ENCODE measurements around a stretch of chr16.

DNA sequence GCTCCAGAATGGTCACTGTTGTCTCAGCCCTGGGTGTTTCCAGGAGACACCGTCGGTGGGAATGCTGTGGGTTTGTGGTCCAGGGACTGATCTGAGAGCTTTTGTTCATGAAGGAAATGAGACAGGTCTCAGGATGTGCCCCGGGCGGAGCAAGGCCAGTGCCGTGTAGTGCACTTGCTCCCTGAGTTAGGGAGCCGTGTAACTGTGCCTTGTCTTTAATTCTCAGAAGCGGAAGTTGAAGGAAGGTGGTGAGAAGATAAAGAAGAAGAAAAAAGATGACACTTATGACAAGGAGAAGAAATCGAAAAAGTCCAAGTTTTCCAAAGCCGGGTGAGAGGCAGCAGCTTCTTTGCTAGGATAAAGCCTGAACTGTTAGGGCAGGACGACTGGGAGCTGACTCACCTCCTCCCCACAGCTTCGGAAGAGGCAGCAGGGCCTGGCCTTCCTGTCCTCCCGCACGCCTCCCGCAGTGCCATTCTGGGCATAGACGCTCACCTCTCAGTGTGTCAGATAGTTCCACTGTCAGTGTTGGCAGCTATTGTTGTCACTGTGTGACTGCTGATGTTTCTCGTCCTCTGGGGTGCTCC, 12.5 kb downstream of the UBN1 start:
- PRO-cap, 3 experiments = no peak in any of the 3 experiments
- RAMPAGE, long total RNA = no peak

DNA sequence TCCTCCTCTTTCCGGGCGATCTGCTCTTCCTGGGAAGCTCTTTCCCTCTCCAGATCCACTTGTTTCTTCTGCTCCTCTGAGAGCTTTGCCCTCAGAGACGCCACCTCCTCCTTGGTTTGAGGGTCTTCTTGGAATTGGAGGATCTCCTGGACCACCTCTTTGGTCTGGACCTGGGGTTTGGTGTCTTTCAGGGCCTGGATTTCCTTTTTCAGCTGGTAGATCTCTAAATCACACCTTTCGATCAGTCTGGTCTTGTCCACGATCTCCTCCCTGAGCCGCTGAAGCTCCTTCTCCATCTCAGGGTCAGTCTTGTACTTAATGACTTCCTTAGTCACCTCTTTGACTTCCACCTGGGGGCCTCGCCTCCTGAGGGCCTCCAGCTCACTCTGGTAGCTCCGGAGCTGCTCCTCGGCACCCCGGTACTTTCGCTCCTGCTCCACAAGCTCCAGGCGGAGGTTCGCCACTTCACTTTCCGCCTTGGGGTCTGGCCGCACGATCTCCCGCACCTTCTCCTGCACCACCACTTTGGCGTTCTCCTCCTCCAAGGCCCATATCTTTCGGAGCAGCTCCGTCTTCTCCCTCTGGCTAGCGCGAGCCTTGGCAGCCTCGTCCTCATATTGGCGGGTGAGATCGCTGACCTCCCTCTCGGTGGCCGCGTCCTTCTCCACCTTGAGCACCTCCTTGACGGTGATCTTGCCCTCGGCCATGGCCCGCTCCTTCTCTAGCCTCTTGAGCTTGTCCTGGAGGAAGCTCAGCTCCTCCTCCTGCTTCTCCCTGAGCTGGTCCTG, 37.5 kb downstream of the UBN1 start:
- PRO-cap, 3 experiments = no peak in any of the 3 experiments
- RAMPAGE, long total RNA = no peak

DNA sequence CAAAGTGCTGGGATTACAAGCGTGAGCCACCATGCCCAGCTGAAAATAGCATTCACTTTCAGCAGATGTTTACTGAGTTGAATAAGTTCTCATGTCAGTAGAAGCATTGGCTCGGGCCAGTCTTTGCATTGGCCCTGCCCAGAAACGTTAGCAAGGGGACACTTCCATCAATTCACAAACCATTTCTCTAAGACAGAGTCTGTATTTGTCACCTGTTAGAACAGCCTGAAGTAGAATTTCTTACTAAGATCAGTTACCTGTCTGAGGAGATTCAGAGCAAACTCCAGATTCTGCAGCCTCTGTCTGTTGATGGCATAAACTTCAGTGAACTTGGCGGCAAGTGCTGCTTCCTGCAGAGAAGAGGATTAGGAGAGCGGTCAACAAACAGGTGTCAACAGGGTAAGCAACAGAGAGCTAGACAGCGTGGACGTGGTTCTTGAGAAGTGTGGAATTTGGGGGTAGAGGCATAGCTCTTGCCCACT, 39.6 kb downstream of the UBN1 start:
- PRO-cap, 3 experiments = no peak in any of the 3 experiments
- RAMPAGE, long total RNA = no peak

- PRO-cap, 3 experiments = no peak in any of the 3 experiments
- RAMPAGE, long total RNA = no peak
Measured at GRCh38 chr16:4887949-4888364, 40.7 kb downstream of the UBN1 start.

DNA sequence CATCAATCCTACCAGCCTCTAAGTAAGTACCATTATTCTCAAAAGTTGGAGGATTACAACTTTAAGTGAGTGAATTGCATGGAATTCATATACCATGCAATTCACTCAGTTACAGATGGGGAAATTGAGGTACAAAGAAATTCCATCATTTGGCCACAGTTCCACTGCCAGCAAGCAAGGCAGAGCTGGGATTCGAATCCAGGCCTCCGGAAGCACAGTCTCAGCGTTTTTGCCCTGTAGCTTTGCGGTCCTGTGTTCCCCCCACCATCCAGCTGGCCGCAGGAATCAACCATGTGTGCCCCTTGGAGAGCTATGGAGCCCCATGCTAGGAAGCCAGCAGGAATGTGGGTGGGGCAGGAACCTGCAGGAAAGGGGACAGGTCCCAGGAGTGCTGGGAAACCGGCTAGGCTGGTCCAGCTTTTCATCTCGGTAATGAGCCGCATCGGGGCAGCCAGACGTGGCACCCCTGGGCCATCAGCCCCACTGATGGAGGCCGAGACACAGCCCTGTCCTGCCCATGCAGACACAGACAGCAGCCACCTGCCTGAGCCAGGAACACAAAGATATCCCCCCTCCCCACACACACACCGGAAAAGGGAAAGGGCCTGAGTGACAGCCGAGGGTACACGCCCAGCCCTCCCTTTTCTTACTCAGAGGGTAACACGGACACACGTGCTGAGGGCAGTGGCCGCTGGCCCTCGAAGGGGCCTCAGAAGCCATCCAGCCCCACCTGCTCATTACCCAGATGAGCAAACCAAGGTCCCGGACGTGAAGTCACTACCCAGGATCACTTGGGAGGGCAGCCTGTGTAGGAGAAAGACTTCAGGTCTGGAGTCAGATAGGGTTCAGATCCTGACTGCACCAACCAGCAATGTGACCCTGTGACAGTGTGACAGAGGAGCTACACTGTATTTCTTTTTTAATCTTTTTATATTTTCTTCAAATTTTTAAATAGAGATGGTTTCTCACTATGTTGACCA, 18.2 kb downstream of the PPL start:
- PRO-cap, 3 experiments = no peak in any of the 3 experiments
- RAMPAGE, long total RNA = no peak

DNA sequence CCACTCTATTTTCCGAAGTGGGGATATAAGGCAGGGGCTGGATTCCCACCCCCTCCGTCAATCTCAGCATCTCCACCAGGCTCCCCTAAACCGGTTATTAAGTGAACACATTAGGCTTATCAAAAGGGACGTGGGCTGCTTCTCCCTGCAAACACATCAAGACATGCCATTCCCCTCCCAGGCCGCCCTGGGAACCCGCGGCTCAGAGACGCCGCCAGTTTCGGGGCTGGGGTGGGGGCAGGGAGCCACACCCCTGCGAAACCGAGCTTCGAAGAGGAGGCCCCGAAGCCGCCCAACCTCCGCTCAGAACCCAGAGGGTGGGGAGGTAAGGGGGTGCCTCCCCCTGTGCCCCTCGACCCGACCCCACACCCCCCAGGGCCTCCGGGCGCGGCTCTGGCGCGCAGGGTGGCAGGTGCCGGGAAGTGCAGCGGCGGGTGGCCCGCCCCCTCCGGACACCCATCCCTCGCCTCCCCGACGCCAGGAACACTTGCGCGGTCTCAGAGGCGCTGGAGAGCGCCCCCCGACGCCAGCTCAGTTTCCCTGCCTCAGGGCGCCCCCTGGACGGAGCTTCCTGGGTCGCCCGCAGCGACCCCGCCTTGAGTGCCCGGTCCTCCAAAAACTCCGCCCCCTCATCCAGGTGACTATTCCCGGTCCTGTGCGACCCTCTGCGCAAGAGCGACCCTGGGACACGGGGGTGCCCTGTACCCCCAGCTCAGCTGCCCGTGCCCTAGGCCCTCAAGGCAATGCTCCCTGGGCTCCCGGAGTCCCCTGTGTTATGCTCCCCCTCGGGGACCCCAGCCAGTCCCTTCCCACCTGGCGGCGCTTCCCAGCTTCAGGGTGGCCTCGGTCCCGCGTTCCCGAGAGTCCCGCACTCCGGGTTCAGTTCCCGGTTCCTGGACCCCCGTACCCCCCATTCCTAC, 704 bp downstream of the PPL start:
- PRO-cap, 3 experiments = no peak in any of the 3 experiments
- RAMPAGE, long total RNA = no peak

GRCh38 chr16:5082515-5083309, 11.1 kb downstream of the ALG1 start:
- PRO-cap, 3 experiments = no peak in any of the 3 experiments
- RAMPAGE, long total RNA = no peak

DNA sequence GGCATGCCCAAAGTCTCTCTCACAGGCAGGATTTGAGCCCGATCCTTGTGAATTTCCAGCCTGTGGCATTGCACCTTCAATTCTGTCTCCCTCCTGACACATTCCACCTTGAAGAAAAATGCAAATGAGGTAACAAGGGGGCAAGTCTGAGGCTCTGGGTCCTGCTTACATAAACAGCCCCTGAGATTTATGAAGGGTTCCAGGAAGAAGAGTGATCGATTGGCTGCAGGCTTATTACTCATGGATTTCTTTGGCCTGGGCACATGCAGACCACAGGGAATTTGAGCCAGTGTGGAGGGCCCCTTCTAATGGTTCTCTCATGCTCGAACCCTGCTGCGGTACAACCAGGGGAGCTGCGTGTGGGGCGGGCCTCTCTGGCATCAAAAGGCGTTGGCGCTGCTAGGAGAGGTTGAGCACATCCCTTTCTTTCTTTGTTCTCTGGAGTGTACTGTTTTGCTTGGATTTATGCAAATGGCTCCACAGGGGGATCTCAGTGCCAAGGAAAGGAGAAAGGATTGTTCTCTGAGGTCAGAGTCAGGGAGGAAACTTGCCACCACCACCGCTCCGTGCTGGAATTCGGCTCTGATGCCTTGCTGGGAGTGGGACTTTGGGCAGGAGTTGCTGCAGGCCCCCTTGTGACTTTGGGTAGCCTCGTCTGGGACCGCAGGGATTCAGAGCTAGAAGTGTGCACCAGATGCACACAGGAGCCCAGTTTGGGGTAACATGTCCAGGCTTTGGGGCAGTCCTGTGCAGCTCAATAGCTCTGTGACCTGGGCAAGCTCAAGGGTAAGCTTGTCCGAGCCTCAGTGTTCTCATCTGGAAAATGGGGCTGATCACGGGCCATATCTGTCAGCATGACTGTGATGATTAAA, 352.8 kb upstream of the EEF2KMT start:
- PRO-cap, 3 experiments = no peak in any of the 3 experiments
- RAMPAGE, long total RNA = no peak

DNA sequence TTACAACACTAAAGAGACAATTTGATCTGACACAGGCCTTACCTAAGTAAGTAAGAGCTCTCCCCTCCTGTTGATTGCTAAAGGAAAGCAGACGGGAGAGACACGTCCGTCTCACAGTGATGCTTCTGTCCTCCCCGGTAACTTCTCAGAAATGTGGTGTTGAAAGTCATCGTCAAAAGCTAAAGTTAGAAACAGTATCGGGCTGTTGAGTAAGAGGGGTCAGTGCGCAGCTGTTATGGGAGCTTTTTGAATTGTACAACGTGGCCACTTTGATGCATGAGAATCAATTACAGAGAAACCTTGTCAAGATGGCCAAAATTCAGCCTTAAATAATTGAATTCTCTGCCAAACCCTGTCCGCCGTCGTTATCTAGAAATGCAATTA, 1259.6 kb downstream of the TMEM114 start:
- PRO-cap, 3 experiments = no peak in any of the 3 experiments
- RAMPAGE, long total RNA = no peak

GRCh38 chr16:8113853-8114255, 476.5 kb downstream of the TMEM114 start:
- PRO-cap, 3 experiments = no peak in any of the 3 experiments
- RAMPAGE, long total RNA = no peak

- PRO-cap, 3 experiments = no peak in any of the 3 experiments
- RAMPAGE, long total RNA = no peak
Measured at GRCh38 chr16:8551314-8551889, 38.9 kb downstream of the TMEM114 start.

- PRO-cap, 3 experiments = no peak in any of the 3 experiments
- RAMPAGE, long total RNA = no peak
Measured at GRCh38 chr16:8740635-8741391, 56.6 kb downstream of the TMEM186 start.

- PRO-cap, 3 experiments = no peak in any of the 3 experiments
- RAMPAGE, long total RNA = no peak
Measured at GRCh38 chr16:8795363-8796191, 1.9 kb downstream of the TMEM186 start.

DNA sequence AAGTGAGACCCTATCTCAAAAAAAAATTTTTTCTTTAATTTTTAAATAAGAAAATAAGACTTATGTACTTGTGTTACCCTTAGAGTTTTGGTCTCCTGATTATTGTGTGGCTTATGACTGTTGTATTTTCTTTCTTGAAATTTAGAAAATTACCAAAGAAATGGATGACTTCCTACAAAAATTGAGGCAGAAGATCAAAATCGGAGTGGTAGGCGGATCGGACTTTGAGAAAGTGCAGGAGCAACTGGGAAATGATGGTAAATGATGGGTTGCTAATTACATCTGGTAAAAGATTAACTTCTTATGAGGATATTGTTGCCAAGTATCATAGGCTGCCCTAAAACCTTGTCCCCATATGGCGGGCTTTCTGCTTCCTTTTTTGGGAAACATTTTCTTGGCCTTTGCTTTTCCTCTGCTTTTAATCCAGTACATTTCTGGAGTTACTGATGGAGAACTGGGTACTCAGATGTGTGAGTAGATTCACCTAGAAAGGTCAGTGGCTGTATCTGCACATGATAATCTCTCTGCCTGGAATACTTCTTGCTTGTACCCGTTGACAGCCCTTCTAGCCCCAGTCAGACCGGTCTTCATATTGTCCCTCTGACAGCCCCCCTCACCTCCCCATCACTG, 4.1 kb downstream of the PMM2 start:
- PRO-cap, 3 experiments = no peak in any of the 3 experiments
- RAMPAGE, long total RNA = no peak

- PRO-cap, 3 experiments = no peak in any of the 3 experiments
- RAMPAGE, long total RNA = no peak
Measured at GRCh38 chr16:8855170-8855989, 13.4 kb downstream of the CARHSP1 start.

DNA sequence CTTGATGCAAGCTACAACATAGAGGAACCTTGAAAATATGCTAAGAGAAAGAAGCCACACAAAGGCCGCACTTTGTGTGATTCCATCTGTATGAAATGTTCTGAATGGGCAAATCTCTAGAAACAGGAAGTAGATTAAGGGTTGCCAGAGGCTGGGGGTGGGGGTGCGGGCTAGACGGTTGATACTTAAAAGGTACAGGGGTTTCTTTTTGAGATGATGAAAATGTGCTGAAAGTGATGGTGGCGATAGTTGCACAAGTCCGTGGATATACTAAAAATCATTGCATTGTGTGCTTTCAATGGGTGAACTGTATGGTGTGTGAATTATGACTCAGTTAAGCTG, 2.2 kb upstream of the CARHSP1 start:
- PRO-cap, 3 experiments = no peak in any of the 3 experiments
- RAMPAGE, long total RNA = no peak

- PRO-cap, 3 experiments = no peak in any of the 3 experiments
- RAMPAGE, long total RNA = no peak
Measured at GRCh38 chr16:8924097-8924971, 39.4 kb downstream of the USP7 start.

GRCh38 chr16:8931953-8932203, 31.8 kb downstream of the USP7 start:
- PRO-cap, 3 experiments = no peak in any of the 3 experiments
- RAMPAGE, long total RNA = no peak

GRCh38 chr16:8934988-8935441, 28.7 kb downstream of the USP7 start:
- PRO-cap, 3 experiments = no peak in any of the 3 experiments
- RAMPAGE, long total RNA = no peak

- PRO-cap, 3 experiments = no peak in any of the 3 experiments
- RAMPAGE, long total RNA = no peak
Measured at GRCh38 chr16:8989052-8989469, 25.4 kb upstream of the USP7 start.

Data from cerebellum (tissue), 5 donors.